ReNcell CX (cell line): ENCODE measurements around a stretch of chr7.

DNA sequence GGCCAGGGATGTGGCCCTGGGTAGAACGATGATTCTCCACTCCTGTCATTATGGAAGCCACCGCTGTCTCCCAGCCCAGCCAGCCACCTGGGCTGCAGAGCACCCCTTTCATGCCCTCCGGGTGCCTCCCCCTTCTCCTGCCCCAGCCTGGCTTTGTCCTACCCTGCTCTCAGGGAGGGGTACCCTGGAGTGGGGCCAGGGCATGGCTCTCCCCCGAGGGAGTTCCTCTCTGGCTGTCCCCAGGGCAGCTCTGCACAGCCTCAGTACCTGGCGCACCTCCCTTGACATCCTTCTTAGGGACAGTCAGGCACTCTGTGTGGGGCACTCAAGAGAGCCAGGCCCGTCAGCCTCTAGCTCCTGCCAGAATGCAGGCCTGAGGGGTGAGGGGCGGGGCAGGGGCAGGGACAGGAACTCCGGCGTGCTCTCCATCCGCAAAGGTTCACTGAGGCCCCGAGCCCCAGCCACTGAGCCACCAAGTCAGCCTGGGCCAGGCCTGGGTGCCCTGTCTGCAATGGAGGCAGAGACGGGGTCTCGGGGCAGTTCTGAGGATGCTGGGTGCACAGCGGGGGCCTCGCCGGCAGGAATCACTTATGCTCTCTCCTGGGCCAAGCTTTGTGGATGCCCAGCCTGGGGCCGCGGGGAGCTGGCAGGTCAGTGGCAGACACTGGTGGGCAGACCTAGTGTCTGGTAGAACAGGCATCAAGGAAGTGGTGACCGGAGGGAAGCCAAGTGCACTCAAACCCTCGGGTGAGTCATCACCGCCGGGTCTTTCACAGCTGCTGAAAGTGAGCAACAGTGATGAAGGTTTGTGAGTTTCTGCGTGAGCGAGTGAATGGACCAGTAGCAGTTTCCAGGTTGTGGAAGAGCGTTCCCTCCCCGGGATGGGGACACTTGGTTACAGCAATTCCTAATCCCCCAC is 10.2 kb downstream of the LIMK1 start:
- PRO-cap = bidirectional peak, plus-strand start at position 316 of the sequence, minus-strand start at position 312 of the sequence; bidirectional peak, plus-strand start at position 817 of the sequence, minus-strand start at position 703 of the sequence

- PRO-cap = no peak
Observed at GRCh38 chr7:74139303-74139528, 34.9 kb upstream of the EIF4H start.

GRCh38 chr7:74178395-74178935 is 4.3 kb downstream of the EIF4H start:
- PRO-cap = no peak

GRCh38 chr7:74194478-74195361 is 15.1 kb upstream of the LAT2 start:
- PRO-cap = no peak

- PRO-cap = no peak
Observed at GRCh38 chr7:74231162-74231788, 21.5 kb downstream of the LAT2 start.

- PRO-cap = no peak
Observed at GRCh38 chr7:74375909-74376934, 77.5 kb upstream of the GTF2IRD1 start.

GRCh38 chr7:74483744-74484309 is 30.1 kb downstream of the GTF2IRD1 start:
- PRO-cap = no peak

GRCh38 chr7:74582087-74582640 is 75.4 kb upstream of the GTF2I start:
- PRO-cap = no peak

DNA sequence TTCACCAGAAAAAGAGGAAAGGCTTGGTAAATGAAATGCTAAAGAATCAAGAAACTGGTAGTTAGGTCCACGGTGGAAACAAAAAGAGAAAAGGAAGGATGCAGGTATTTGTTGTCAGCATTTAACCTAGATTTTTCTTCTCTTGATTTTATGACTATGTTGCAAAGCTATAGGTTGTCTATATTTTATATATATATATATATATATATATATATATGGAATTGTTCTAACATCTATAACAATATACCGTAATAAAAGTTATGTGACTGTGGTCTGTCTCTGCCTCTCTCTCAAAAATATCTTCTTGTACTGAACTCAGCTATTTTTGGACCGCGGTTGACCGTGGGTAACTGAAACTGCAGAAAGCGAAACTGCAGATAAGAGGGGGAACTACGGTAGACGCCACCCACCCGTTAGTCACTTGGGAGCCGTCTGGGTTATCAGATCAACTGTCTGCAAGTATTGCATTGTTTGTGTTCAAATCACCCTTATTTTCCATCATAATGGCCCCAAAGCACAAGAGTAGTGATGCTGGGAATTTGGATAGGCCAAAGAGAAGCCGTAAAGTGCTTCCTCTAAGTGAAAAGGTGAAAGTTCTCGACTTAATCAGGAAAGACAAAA is 7.6 kb upstream of the GTF2I start:
- PRO-cap = unidirectional peak, plus-strand start at position 422 of the sequence

GRCh38 chr7:74653730-74654256 is 3.7 kb upstream of the GTF2I start:
- PRO-cap = no peak

- PRO-cap = no peak
Observed at GRCh38 chr7:74672414-74672884, 14.9 kb downstream of the GTF2I start.

DNA sequence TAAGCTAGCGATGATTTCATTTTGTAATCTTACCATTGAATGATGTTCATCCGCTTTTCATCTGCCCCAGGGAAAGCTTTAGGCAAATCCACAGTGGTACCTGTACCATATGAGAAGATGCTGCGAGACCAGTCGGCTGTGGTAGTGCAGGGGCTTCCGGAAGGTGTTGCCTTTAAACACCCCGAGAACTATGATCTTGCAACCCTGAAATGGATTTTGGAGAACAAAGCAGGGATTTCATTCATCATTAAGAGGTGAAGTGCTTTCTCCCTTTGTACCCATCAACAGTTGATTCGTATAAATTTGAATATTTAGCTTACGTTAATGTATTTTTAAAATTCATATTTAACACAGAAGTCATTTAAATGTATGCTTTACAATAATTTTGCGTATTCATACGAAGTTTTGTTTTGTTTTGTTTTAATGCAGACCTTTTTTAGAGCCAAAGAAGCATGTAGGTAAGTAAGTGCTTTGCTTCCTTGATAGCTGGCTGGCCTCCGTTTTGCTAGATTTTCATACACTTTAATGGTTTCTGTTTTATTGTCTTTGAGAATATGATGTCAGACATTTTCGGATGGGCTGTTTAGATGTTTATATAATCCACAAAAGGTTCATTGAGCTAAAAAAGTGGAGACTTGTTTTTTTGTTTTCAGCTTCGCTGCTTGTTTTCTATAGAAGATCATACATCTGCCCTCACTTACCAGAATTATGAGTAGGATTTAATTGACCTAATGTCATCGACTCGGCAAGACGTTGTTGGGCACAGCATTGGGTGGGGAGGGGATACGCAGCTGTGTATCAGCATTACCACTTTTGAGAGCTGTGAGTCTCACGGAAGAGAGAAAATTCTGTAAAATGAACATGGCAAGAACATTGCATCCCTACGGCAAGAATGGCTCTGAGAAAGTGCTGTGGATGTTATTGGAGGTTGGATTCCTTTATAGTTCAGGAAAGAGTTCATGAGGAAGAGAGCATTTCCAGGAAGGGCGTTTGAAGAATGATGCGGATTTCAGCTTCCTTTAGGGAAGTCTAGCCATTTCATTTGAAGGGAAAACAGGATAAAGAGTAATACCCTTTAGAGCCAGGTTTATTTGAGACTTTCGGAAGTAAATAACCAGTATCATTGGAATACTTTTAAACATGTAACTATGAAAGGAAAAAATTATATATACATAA is 43.0 kb downstream of the GTF2I start:
- PRO-cap = no peak

DNA sequence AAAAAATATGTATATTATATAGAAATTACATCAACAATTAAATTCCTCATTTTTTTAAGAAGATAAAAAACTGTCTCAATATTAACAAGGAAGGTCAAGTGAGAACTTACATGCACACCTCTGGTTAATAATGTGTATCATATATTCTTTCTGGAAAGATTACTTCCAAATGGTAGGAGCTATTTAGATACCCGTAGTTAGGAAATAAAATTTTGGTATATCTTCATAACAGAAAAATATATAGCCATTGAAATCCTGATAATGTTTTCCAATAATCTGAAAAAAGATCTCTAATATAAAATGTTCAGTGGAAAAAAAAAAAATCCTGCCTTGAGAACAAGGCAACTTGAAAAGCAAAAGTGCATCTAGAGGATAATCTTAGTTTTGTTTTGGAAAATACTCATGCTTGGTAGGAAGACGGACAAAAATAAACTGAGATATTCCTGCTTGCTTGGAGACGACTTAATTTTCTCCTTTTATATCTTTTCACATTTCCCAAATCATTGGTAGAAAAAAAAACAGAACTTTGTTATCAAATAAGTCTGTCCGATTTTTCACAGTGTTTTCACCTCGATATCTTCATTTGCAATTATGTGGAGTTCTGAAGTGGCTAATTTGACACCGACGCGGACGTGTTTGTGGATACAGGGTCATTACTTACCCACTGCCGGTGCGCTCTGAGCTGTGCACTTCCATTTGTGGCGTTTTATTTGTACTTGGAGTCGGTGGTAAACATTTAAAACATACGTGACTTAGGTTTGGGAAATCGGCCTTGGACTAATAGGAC is 52.1 kb upstream of the NCF1 start:
- PRO-cap = no peak

DNA sequence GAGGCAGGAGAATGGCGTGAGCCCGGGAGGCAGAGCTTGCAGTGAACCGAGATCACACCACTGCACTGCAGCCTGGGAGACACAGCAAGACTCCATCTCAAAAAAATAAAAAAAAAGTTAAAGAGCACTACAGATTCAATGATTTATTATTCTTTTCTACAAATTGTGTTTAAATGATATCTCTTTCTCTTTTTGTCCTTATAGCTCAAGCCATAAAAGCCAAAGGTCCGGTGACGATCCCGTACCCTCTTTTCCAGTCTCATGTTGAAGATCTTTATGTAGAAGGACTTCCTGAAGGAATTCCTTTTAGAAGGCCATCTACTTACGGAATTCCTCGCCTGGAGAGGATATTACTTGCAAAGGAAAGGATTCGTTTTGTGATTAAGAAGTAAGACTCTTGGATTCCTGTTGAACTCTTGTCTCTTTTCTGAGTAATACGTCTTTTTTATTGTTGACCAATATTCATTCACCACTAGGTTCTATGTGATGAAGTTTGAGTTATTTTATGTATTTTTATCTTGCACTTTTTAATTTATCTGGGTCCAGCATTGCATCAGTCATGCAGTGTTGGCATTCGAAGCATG is 41.4 kb upstream of the NCF1 start:
- PRO-cap = no peak

GRCh38 chr7:74889996-74890900 is 24.6 kb downstream of the SPDYE12 start:
- PRO-cap = bidirectional peak, plus-strand start at chr7:74890821, minus-strand start at chr7:74890560

GRCh38 chr7:74964793-74965184 is 284 bp downstream of the CASTOR2 start:
- PRO-cap = no peak

- PRO-cap = no peak
Observed at GRCh38 chr7:74993863-74994392, 29.4 kb downstream of the CASTOR2 start.

DNA sequence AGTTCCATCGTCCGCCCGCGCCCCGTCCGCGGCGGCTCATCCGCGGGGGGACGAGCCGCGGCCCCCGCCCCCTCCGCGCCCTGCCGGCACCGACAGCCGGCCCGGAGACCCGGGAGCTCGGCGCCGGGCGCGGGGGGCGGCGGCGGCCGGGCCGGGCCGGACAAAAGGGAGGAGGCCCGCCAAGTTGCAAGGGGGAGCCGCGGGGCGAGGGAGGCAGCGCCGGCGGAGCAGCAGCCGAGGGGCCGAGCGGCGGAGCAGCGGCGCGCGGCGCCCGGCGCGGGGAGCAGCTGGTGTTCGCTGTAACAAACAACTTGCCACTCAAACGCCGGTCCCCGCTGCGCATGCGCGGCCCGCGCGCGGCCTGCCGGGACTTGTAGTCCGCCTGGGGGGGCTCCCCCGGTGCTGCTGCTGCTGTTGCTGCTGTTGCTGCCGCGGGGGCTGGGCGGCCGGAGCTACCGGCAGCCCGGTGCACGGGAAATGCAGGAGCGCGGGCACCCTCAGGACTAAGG is 43.1 kb upstream of the SPDYE13 start:
- PRO-cap = no peak

DNA sequence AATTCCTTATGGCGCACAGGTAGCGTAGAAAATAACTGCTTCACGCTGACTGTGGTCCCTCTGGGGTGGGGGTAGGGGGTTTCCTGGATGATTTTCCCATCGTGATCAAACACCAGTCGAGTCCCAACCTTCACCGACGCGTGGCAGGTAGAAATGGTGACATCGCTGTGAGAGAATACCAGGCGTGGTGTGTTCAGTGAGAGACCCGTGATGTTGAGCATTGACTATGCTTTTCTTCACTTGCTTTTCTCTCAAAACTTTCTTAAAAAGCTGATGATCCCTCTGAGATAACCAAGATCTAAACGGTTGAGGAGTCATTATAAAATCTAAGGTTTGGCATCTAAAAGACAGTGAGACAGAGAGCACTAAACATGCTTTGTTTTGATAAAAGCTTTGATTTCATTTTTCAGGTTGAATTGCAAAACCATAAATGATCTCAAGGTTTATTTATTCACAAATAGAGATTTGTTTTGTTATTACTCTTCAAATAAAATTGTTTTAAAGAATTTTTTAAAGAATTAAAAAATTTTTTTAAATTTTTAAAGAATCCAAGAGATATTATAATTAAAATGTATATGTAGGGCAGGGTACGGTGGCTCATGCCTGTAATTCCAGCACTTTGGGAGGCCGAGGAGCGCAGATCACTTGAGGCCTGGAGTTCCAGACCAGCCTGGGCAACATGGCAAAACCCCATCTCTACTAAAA is 19.0 kb downstream of the SPDYE5 start:
- PRO-cap = no peak

DNA sequence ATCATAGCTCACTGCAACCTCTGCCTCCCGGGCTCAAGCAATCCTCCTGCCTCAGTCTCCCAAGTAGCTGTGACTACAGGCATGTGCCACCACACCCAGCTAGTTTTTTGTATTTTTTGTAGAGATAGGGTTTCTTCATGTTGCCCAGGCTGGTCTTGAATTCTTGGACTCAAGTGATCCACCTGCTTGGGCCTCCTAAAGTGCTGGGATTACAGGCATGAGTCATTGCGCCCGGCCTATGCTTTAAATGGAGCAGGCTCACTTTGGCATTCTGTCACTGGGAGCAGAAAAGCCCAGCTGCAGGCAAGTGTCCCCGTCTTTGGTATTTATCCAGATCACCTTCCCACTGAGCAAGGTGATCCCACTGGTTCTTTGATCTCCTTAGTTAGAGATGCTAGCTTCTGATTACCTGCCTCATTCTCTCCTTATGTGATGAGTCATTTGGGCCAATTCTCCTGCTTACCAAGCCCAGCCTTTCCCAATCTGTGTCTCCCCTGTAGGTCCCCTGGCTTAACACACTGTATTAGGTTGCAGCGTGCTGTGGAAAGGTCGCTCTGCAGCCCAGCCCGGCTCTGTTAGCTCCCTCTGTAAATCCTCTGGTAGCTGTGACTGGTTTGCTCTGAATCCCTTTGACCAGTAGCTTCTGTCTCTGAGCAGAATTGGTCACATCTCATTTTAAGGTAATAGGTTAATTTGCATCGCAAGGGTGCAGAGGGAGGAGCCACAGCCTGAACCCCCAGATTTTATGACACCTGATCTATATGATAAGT is 39.3 kb downstream of the SPDYE5 start:
- PRO-cap = no peak